SK-N-DZ (cell line): ENCODE measurements around a stretch of chr16.

GRCh38 chr16:50710585-50711276, 17.3 kb downstream of the NOD2 start:
RAMPAGE:
- cytosol, long total RNA = no peak
- nucleus, long total RNA = no peak

DNA sequence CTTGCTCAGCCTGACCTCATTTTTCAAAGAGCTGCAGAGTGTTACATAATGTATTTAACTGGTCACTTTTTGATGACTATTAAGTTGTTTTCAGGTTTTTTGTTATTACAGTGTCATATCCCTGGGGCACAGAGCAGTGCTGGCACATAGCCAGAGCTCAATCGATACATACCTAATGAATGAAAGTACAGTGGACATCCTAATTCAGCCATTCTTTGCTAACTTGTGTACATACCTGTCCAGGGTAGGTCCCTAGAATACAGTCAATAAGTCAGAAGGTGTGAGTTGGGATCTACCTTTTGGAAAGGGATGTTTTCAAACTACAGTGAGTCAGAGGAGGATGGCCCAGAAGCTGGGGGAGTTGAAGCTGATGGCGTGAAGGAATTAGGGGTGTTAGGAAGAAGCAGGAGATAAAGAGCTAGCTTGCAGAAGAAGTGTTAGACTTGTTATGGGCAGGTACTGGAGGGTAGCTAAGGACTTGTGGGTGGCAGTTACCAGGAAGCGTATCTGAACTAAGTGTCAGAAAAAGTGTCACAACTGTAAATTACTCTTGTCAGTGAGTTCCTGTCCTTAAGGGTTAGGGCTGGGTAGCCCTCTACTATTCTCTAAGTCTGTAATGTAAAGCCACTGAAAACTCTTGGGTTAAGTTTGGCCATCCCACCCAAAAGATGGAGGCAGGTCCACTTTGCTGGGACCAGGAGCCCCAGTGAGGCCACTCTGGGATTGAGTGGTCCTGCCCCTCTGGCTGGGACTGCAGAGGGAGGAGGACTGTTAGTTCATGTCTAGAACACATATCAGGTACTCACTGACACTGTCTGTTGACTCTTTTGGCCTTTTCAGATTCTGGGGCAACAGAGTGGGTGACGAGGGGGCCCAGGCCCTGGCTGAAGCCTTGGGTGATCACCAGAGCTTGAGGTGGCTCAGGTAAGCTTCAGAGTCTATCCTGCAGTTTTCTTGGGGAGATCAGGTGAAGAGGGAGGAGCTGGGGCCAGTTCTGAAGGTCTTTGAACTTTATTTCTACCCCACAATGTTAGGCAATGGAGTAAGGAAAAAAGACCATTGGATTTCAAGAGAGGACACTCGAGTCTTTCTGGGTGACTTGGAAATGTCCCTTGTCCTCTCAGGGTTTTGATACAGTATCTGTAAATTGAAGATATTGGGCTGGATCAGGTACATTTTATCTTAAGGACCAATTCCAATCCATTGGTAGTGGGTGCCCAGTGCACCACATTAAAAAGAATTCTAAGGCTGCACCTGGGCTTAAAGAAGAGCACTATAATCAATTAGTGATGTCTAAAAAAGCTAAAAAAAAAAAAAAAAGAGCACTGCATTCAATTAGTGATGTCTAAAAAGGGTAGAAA, 19.6 kb upstream of the CYLD start:
RAMPAGE:
- cytosol, long total RNA = no peak
- nucleus, long total RNA = no peak

DNA sequence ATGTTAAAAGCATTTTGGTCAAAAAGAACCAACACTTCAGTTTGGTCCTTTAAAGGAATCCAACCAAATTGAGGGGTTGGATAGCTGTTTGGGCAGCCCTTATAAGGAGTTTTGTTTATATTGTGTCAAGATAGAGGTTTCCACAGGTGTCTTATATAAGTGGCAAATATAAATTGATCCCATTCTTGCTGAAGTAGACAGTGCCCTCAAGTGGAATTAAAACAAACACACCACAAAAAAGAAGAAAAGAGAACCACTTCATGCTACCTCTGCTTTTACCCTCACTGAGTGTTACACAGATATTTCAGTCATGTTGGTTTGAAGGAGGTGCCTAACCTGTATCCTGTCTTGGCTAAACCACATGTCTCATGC, 5.7 kb downstream of the CYLD start:
RAMPAGE:
- cytosol, long total RNA = no peak
- nucleus, long total RNA = no peak

GRCh38 chr16:50776024-50776339, 34.1 kb downstream of the CYLD start:
RAMPAGE:
- cytosol, long total RNA = no peak
- nucleus, long total RNA = no peak

GRCh38 chr16:51148128-51148484, 3.0 kb downstream of the SALL1 start:
RAMPAGE:
- cytosol, long total RNA = no peak
- nucleus, long total RNA = no peak

RAMPAGE:
- cytosol, long total RNA = no peak
- nucleus, long total RNA = no peak
Measured at GRCh38 chr16:51148485-51149003, 2.5 kb downstream of the SALL1 start.

RAMPAGE:
- cytosol, long total RNA = no peak
- nucleus, long total RNA = no peak
Measured at GRCh38 chr16:51403023-51403487, 252.0 kb upstream of the SALL1 start.

RAMPAGE:
- cytosol, long total RNA = no peak
- nucleus, long total RNA = no peak
Measured at GRCh38 chr16:51427168-51427736, 276.2 kb upstream of the SALL1 start.

RAMPAGE:
- cytosol, long total RNA = no peak
- nucleus, long total RNA = no peak
Measured at GRCh38 chr16:52526543-52526779, 20.5 kb downstream of the TOX3 start.

GRCh38 chr16:53056229-53057011, 1.6 kb downstream of the CHD9 start:
RAMPAGE:
- cytosol, long total RNA = no peak
- nucleus, long total RNA = no peak

GRCh38 chr16:53091796-53092335, 37.1 kb downstream of the CHD9 start:
RAMPAGE:
- cytosol, long total RNA = no peak
- nucleus, long total RNA = no peak

GRCh38 chr16:53156351-53157198, 101.8 kb downstream of the CHD9 start:
RAMPAGE:
- cytosol, long total RNA = no peak
- nucleus, long total RNA = no peak

RAMPAGE:
- cytosol, long total RNA = no peak
- nucleus, long total RNA = no peak
Measured at GRCh38 chr16:53456581-53457027, 22.3 kb downstream of the RBL2 start.

DNA sequence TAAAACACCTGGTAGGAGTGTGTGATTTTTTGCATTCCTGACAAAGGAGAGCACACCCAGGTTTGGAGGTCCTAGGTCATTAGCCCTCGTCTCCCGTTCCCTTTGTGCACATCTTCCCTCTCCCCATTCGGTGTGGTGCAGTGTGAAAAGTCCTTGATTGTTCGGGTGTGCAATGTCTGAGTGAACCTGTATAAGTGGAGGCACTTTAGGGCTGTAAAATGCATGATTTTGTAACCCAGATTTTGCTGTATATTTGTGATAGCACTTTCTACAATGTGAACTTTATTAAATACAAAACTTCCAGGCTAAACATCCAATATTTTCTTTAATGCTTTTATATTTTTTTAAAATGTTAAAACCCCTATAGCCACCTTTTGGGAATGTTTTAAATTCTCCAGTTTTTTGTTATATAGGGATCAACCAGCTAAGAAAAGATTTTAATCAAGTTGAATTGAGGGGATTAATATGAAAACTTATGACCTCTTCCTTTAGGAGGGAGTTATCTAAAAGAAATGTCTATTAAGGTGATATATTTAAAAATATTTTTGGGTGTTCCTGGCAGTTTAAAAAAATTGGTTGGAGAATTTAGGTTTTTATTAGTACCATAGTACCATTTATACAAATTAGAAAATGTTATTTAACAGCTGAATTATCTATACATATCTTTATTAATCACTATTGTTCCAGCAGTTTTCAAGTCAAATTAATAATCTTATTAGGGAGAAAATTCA, 12.1 kb downstream of the AKTIP start:
RAMPAGE:
- cytosol, long total RNA = no peak
- nucleus, long total RNA = no peak

DNA sequence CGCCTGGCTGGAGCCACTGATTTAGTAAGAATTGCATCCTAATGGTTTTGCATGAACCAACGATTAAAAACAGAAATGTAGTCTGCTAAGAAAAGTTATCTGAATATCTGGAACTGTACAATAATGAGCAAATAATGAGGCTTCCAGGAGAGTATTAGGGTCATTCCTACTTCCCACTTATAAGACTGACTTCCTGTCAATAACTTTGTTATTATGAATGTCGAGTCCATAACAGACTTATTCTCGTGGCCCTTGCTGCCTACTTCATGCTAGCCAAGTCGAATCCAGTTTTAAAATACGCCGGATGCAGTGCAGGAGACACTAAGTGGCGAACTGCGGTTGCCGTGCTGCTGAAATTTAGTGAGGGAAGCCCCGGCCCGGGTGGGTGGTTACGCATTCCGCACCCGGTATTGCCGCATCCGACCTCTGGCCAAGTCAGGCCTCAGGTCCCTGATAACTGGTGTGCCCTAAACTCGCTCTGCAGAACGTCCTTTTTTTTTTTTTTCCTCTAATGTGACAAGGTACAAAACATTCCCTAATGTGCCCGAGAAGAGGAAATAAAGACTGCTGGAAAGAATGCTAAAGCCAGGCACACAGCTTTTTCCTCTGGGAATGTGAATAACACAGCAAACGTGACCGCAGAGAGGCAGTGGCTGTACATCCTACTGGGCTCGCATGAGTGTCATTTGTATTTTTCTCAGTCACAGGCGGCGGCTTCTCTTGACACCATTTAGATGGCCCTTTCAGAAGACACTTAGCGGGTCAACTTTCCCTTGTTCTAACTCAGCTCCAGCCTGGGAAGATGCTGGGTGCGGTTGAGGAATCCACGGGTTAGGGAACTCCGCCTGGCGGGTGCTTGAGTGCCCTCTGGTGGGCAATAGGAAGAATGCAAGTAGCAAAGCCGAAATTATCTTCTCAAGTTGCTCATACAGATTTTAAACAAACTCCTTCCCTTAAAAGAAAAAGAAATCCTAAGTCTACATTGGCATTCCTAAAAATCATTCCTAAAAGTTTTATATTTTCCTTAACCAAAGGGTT, 7.1 kb upstream of the AKTIP start:
RAMPAGE:
- cytosol, long total RNA = no peak
- nucleus, long total RNA = no peak

GRCh38 chr16:53775189-53775518, 71.2 kb downstream of the FTO start:
RAMPAGE:
- cytosol, long total RNA = no peak
- nucleus, long total RNA = no peak

DNA sequence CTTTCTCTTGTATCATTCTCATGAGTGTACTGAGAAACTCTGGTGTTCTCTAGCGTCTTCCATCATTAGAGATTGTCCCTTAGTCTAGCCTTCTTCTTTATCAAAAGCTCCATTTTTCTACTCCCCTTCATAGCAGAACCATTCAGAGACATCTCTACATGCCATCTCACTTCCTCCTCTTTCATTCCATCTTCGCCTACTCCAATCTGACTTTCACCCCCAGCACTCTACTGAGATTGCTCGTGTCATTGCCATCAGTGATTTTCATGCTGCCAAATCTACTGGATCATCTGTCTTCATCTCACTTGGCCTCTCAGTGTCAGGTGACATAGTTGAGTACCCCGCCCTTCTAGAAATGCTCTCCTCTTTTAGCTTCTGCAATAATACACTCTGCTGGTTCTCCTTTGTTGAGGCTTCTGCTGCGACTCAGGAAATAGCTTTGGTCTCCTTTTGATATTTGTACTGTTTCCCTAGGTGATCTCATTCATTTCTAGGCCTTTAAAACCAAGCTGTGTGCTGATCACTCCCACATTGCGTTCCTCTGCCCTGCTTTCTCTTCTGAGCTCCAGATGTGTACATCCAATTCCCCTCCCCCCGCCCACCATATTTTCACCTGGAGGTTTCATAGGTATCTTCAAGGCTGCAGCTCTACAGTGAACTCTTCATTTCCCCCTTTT, 119.1 kb downstream of the FTO start:
RAMPAGE:
- cytosol, long total RNA = no peak
- nucleus, long total RNA = no peak

DNA sequence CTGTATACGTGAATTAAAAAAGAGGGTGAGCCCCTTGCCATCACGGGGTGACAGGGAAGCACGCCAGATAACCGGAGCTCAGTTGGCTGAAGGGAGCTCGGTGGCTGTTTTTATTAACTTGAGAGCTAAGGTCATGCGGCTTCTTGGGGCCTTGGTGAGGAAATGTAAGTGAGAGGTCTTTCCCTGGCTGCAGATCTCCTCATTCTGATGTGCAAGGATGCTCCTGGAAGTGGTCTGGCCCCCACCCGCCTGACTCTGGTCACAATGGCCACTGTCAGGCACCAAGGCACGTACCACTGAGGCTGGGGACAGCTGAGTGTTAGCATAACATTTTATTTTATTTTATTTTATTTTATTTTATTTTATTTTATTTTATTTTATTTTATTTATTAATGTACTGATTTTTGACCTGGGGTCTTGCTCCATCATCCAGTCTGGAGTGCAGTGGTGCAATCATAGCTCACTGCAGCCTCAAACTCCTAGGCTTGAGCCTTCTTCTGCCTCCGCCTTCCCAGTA, 221.8 kb downstream of the IRX3 start:
RAMPAGE:
- cytosol, long total RNA = no peak
- nucleus, long total RNA = no peak

RAMPAGE:
- cytosol, long total RNA = no peak
- nucleus, long total RNA = no peak
Measured at GRCh38 chr16:54066537-54066959, 220.0 kb downstream of the IRX3 start.

DNA sequence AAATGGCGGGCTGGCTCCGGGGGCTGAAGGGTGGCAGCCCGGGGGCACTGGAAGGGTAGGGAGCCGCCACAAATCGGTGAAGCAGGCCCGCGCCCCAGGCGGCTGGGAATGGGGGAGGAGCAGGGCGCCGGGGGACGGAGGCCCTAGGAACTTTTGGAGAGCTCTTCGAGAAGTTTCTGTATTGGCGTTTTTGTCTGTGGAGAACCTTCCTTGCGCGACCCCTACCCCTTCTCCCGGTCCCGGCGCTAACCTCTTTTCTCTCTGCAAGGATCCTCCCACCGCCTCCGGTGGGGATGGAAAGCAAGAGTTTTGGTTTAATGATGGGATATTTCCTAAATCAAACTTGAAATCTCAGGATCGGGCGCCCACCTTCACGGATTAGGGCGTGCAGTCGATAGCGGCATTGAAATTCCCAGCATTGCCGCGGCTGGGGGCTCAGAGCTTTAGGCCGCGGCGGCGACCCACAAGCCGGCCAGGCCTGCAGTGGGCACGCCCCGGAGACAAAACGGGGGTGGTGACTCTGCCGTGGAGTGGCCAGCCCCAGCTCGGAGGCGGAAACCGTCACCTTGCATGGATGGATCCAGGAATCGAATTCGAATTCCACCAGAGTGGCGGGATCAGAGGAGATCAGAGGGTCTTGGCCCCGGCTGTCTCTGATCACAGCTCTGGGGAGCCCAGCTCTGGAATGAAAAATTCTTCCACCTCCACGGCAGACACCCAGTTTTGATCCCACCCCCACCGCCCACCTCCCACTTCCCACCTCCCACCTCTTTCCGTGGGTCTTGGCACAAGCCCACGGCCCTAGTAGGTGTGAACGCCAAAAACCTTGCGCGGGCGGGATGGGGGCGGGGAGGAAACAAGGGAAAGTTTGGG, 1.0 kb upstream of the IRX3 start:
RAMPAGE:
- cytosol, long total RNA = no peak
- nucleus, long total RNA = no peak